ENCODE measurements around a stretch of chr4.

- PRO-cap, 2 experiments, result no peak in any of the 2 experiments
Observed at GRCh38 chr4:3462020-3462299, 1.1 kb upstream of the DOK7 start.

GRCh38 chr4:3496509-3497002 is 33.5 kb downstream of the DOK7 start:
- PRO-cap, 2 experiments, result no peak in any of the 2 experiments

- PRO-cap, 2 experiments, result no peak in any of the 2 experiments
Observed at GRCh38 chr4:3502470-3502954, 29.7 kb downstream of the LRPAP1 start.

DNA sequence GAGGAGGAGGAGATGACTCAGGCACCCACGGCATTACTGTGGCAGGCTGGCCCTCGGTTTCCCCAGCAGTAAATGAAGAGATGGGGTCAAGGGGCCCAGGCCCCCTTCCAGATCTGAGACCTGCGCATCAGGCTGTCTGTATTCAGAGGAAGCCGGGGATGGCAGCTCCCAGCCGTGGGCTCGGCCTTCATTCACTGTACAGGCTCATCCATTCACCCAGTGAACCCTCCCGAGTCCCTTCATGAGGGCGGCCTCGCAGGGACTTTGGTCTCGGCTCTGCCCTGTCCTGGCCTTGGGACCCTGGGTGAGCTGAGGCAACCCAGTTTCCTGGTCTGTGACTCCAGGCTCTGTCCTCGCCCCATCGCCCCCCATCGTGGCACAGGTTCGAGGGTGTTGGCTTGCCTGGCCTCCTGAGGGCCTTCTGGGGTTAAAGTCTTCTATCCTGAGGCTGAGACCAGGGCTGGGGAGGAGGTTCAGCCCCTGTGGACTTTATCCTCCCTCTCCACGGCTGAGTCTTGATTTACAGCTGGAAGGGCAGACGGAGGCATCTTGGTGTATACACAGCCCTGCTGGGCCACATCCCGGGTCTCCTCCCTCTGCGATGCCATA is 44.2 kb upstream of the LRPAP1 start:
- PRO-cap, 2 experiments, result no peak in any of the 2 experiments

- PRO-cap, 2 experiments, result no peak in any of the 2 experiments
Observed at GRCh38 chr4:3657591-3658274, 108.5 kb upstream of the ADRA2C start.

GRCh38 chr4:4032732-4033579 is 193.8 kb downstream of the OTOP1 start:
- PRO-cap, 2 experiments, result no peak in any of the 2 experiments

DNA sequence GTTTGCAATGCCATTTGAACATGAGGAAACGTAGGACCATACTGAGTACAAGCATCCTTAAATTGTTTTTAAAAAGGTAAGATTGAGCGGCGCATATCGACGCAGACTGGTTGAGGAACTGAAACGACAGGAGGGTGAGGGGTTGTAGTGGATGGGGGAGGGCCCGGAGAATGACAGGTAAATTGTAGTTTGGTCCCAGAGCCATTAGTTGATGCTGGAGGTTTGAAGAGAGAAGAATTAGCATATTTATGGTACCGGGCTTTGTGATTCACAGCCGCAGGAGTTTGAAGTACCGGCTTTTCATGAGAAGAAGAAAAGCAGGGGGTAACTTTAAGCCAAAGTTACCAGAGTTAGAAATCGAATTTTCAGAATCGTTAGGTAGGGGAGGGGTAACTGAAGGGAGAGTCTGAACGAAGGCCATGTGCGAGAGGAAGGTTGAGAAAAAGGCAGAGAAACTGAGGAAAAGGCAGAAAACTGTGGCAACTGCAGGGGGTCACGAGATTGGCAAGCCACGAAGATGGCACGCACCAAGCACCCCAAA is 179.4 kb downstream of the OTOP1 start:
- PRO-cap, 2 experiments, result no peak in any of the 2 experiments

DNA sequence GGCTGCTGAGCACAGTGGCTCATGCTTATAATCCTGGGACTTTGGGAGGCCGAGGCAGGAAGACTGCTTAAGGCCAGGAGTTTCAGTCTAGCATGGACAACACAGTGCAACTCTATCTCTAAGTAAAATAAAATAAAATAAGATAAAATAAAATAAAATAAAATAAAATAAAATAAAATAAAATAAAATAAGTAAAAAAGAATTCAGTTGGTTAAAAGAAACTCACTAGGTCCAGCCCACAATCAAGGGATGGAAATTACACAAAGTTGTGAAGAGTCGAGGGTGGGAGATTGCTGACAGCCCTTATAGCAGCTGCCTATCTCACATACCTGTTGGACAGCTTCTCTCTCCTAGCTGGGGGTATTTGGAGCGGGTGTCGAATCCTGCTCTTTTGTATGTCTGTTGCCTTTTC is 87.8 kb downstream of the OTOP1 start:
- PRO-cap, 2 experiments, result no peak in any of the 2 experiments

GRCh38 chr4:4245210-4245632 is 2.8 kb downstream of the TMEM128 start:
- PRO-cap, 2 experiments, result no peak in any of the 2 experiments

GRCh38 chr4:4281653-4282272 is 8.2 kb downstream of the LYAR start:
- PRO-cap, 2 experiments, result no peak in any of the 2 experiments

GRCh38 chr4:4388420-4388961 is 1.6 kb downstream of the NSG1 start:
- PRO-cap, 2 experiments, result no peak in any of the 2 experiments

DNA sequence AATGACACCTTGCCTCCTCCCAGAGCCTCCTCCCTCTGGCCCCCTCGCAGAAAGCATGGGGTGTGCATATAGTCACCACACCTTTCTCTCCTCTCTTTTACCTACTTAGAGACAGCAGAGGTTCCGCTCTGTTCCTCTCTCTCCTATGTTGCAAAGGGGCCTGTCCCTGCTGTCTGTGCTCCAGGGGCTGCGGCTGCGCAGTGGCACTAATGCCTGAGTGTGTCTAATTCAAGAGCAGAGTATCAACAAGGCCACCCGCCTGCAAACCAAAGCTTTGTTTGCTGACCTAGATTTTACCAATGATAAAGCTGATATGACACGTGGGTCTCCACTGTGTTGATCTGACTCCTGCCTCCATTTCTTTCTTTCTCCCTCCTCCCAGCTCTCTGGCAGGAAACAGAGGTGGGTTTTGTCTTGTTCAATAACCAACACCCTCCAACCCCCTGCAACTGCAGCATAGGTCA is 74.9 kb downstream of the NSG1 start:
- PRO-cap, 2 experiments, result no peak in any of the 2 experiments

DNA sequence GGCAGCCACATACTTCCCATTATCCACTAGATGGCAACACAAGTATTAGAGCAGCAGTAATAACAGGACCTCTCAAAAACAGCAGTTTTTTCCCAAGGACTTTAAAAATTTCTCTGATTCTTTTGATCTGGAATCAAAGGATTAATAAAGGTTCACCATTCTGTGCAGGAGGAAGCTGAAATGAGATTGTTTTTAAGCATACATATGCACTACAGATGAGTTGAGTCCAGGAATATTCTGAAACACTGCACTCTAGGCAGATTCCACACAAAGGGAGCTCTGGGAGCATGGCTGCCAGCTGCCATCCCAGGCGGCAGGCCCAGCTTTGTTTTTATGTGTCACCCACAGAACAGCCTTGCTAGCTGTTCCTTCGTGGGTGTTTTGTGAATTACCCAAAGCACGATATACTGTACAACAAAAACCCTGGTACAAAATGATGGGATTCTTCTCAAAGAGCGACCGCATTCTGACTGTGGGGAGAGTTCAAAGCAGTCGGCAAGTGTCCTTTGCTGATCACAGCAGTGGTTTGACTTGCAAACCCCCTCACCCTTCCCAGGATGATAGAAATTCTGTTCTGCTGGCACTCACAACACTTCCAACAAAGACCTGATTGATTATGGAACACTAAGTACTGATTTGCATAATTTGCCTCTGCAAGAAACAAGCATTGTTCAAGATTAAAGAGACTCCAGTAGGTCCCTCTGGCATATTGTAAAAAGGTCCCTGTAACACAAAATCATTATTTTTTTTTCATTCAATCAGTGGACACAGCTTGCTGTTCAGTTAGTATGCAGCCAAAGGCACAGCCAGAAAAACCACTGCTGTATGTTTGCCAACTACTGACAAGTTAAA is 60.9 kb downstream of the STX18 start:
- PRO-cap, 2 experiments, result no peak in any of the 2 experiments

DNA sequence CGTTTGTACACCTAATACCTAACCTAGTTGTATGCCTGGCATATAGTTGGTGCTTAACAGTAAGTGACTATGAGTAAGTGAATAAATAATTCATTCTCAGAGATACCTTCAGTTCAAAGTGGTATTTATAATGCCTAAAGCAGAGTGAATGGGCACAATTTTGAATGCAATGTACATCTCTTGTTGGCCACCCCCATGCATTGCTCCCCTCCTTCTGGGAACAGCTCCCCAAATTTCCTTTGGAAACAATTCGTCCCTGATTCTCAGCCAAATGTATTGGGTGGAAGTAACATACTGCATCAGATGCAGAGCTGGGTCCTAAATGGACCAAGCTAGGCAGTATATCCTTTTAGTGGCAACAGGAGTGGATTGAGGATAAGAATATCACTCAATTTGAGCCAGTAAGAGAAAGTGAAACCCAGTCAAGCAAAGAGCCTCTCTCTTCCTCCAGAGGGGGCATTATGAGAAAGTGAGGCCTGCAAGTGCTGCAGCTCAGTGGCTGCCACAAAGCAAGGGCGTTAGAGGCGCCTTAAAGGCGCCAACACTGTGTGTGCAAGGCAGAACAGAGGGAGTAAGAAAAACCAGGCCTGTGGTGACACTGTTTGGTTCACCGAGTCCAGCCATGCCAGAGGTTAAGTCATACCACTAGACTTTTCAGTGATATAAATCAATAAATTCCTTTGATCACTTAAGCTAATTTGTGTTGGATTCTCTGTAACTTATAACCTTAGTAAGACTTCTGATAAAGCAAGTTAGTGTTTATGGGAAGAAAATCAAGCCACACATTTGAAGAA is 17.6 kb downstream of the STX18 start:
- PRO-cap, 2 experiments, result no peak in any of the 2 experiments

GRCh38 chr4:4865295-4865735 is 5.8 kb downstream of the MSX1 start:
- PRO-cap, 2 experiments, result no peak in any of the 2 experiments

- PRO-cap, 2 experiments, result no peak in any of the 2 experiments
Observed at GRCh38 chr4:5444471-5444864, 263.9 kb downstream of the EVC2 start.

DNA sequence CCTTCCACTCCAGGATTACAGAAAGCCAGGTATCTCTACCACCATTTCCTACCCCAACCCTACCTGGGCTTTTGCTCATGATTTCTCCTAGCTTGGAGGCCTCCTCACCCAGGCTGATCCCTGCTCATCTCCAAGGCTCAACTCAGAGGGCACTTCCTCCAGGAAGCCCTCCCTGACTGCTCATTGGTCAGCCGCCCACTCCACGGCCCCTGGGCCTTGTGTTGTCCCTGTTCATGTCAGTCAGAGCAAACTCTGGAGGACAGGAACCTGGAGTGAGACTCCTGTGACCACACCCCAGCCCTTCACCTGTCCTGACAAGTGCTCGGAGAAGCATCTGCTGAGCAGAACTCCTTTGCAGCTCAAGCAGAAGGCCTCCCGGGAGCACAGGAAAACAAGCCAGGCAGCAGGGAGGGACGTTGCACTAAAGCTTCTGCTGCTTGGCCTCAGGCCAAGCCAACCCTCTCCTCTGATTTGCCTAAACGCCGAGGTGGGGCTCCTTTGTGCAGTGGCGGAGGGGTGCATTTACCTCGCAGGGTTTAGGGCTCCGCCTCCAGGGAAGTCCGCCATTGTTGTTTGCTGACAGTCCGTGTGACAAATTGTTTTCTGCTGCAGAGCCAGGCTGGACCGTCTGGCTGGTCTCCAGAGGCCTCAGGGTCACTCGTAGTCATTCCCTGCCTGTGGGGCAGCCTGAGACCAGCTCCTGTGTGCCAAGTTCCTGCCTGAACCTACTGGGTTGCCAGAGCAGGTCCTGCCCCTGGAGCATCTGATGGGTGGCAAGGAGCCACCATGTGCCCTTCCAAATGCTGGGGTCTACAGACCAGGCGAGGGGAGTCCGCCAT is 63.5 kb upstream of the CRMP1 start:
- PRO-cap, 2 experiments, result no peak in any of the 2 experiments

DNA sequence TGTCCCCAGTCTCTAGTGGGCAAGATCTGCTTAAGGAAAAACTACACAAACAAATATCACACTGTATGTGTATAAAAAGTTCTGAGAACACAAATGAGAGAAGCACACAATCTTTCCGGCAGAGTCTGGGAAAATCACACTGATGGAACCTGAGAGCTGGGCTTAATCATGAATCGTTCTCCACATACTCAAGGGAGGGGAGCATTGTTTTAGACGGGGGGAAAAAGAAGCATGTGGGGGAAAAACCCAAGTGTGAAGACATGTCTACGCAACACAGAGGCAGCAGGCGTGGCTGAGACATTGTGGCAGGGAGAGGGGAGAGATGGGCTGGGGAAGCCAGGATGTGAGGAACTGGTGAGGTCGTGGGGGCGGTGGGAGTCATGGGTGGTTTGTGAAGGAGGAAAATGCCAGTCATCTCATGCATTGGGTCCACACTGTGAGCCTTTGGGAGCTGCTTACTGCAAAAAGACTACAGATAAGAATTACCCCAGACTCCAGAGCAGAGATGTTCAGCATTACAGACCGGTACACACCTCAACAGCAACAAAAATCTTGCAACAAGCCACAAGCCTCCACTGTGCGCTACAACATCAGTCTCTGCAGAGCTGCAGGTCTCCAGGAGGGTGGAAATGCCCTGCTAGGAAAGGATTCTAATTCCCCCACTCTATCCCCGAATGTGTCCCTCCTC is 2.1 kb downstream of the JAKMIP1 start:
- PRO-cap, 2 experiments, result no peak in any of the 2 experiments

DNA sequence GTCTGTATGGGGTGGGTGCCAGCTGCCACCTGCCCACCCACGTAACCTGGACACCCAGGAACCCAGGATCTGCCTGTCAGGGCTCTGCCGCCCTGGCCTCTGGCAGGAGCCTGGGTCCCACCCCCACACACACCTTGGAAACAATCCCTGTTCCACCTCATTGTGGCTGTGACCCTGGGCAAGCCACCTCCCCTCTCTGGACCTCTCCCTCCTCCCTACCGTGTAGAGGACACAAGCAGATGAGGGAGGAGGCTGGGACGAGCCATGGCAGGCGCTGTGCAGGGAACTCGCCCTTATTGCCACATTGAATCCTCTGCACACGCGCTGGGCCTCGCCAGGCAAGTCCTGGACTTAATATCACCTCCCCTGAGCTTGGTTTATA is 81.3 kb downstream of the PPP2R2C start:
- PRO-cap, 2 experiments, result no peak in any of the 2 experiments

DNA sequence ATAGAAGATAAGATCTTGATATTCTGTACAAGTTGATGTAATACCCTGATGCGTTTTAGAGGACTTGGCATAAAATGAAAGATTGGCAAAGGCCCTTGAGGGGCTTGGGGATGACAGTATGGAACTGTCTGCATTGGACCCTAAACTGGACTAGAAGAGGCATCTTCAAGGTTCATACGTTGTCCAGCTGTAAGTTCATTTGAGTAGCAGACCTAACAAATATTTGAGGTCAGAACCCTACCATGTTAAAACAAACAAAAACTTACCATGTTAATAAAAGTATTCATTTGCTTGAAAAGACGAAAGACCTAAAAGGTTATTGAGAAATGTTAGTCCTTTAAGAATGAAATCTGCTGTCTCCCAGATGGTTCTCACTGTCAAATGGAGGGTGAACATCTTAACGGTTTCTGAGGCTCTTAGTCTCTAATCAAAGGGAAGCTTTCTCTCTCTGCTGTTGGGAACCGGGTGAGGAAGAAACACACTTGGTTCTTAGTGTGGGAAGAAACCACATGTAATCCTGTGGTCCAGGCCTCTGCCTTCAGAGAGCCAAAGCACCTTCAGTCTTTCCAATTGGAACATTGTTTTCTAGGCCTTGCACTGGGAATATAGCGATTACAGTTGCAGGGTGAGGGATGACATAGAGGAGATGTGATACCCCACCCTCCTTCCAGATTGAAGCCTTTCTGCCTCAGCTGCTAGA is 2.1 kb downstream of the MRFAP1 start:
- PRO-cap, 2 experiments, result no peak in any of the 2 experiments